ENCODE measurements around a stretch of chr18.

GRCh38 chr18:5515210-5515509 is 28.6 kb downstream of the EPB41L3 start:
- PRO-cap, 2 experiments: no peak in any of the 2 experiments

- PRO-cap, 2 experiments: no peak in any of the 2 experiments
These were observed 22.6 kb downstream of the EPB41L3 start for GRCh38 chr18:5521194-5521698.

- PRO-cap, 2 experiments: no peak in any of the 2 experiments
These were observed 869 bp downstream of the TMEM200C start for GRCh38 chr18:5894350-5894955.

- PRO-cap, 2 experiments: no peak in any of the 2 experiments
These were observed 103.5 kb upstream of the TMEM200C start for GRCh38 chr18:5998618-5999406.

GRCh38 chr18:6362598-6362797 is 52.2 kb downstream of the L3MBTL4 start:
- PRO-cap, 2 experiments: no peak in any of the 2 experiments

GRCh38 chr18:6362860-6363059 is 52.0 kb downstream of the L3MBTL4 start:
- PRO-cap, 2 experiments: no peak in any of the 2 experiments

- PRO-cap, 2 experiments: no peak in any of the 2 experiments
These were observed 79.4 kb downstream of the LAMA1 start for GRCh38 chr18:7037817-7038940.

- PRO-cap, 2 experiments: no peak in any of the 2 experiments
These were observed 59.3 kb downstream of the LRRC30 start for GRCh38 chr18:7290191-7290569.

DNA sequence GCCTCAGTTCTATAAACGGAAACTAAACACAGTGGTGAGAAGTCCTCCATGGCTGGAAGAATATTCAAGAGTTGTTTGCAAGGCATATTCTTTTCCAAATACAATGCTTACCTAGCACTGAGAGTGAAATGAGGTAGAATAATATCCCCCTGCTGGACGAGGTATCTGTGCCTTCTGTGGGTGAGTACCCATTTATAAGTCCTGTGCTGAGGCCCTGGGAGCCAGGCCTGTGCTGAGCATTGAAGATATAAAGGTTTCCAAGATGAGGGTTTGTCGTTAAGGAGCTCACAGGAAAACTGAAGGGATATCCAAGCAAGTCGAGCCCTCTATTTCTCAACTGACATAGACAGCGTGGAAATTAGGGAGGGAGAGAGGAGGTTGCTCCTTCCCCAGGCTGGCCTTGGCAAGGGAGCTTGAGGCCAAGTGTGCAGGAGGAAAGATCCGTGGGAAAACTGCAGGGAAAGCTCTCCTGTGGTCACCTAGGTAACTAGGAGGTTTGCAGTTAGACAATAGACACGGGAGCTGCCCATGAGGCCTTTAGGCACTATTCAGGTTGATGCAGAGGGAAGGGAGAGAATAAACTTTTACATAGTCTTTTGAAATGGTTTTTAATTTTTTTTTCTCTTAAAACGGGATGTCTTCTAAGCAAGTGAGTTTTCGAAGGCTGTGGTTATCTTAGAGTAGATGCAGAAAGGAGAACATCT is 17.7 kb downstream of the PTPRM start:
- PRO-cap, 2 experiments: no peak in any of the 2 experiments

DNA sequence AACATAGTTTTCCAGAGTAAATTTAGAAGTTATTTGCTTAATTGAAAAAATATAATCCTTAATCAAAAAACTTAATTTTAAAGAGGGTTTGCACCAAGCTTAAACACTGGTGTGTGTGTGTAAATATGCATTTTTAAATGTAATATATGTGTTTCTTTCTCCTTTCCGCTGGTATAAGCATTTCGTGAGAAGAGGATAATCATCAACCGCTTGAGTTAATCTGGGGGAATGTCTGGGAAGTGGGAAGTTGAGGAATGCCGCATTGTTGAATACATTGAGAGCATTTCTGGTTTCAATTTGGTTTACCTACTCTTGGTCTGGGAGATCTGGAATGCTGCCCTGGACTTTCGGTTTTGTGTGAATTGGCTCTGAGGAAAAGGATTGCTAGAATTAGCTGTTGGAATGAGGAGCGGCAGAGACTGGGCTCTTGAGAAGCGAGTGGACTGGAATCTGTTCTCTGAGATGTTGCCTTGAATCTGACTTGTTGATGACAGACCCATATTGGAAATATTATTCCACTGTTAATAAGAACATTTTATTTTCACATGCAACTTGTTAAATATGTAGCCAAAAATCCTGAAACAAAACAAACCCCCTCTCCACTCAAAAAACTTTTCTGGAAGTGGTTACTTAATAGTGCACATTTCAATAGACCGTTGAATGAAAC is 50.6 kb downstream of the PTPRM start:
- PRO-cap, 2 experiments: no peak in any of the 2 experiments

- PRO-cap, 2 experiments: no peak in any of the 2 experiments
These were observed 62.9 kb downstream of the PTPRM start for GRCh38 chr18:7629875-7630619.

DNA sequence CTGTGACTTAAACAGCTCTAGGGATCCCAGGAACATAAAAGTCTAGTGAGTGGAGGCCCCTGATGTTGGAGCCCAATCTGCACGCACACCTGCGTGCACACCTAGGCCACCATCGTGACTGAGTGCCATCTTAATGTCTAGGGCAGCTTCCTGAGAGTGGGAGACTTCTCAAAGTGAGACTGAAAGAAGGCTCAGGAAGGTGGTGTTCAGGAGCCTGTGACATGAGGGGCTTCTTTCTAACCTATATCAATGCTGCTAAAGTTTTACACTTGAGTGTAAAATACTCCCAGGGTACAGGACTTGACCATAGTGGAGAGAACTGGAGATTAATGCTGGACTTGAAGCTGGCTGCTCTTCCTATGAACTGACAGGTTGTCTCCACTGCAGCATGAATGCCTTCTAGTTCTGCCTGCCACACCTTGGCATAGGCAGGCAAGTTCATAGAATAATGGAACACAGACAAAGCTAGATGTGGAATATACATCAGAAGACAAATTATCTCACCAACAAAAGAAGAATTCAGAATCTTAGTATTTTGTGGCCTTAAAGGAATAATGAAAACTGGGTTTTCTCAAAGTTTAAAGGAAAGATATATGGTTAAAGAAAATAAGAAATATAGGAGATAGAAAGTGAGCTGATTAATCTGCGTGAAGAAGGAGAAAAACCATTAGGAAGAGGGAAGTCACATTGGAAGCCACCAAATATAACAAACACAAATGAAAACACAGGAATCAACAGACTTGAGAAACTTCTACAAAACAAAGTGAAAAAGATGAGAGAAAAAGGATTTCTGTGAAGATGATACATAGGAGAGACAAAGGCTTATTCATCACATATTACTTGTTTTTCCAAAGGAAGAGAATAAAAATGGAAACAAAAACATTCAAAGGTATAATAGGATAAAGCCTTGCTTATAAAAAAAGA is 106.0 kb downstream of the PTPRM start:
- PRO-cap, 2 experiments: no peak in any of the 2 experiments

- PRO-cap, 2 experiments: no peak in any of the 2 experiments
These were observed 142.0 kb downstream of the PTPRM start for GRCh38 chr18:7709107-7709552.

DNA sequence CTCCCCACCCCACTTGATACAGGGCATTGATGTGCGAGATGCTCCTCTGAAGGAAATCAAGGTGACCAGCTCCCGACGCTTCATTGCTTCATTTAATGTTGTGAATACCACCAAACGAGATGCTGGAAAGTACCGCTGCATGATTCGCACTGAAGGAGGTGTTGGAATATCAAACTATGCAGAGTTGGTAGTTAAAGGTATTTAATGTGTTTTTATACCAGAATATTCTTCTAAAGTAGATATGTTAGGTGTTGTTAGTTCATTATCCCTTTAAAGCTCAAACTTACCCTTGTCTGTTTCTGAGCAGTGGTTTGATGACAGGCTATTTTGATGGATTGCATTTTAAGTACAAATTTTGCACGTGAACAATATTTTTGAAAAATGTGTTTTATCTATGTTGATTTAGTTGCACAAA is 382.1 kb downstream of the PTPRM start:
- PRO-cap, 2 experiments: no peak in any of the 2 experiments

DNA sequence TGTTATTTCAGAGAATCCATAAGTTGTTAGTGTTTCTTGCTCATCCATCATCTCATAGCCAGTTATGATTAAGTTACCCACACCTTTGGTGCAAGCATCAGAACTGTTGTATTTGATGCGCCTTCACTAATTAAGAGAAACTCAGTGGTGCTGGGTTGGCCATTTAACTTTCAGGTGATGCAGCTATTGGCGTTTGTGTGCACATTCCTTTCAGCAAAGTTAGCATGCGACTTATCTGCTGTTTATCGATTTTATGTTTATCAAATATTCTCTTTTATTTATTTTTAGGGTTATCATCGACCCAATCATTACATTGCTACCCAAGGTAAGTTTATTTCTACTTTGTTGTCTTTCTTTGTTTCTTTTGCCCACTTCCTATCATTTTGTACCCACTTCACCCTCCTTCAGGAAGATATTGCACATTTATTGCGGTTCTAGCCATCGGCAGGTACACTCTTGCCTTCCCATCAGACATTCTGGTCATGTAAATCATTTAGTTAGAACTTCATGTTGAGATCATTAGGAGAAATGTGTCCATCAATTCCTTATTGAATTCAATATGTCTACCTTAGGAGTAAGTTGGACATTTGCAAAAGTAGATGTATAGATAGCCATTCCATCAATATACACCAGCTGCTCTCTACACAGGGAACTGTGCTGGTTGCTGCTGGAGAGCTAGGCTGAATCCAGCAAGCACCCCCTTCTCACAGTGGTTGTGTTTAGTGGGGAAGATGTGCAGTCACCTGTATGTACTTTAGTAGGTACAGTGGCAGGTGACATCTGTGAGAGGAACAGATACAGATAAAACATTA is 290.1 kb upstream of the RAB12 start:
- PRO-cap, 2 experiments: no peak in any of the 2 experiments

DNA sequence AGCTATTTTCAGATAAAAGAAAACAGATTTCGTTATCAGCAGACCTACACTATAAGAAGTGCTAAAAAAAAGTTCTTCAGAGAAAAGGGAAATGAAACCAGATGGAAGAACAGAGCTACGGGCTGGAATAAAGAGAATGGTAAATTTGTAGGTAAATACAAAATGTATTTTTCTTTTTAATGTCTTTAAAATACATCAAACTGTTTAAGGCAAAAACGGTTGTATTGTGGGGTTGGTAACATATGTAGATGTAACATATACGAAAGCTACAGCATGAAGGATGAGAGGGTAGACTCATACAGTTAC is 5.5 kb upstream of the RAB12 start:
- PRO-cap, 2 experiments: no peak in any of the 2 experiments

DNA sequence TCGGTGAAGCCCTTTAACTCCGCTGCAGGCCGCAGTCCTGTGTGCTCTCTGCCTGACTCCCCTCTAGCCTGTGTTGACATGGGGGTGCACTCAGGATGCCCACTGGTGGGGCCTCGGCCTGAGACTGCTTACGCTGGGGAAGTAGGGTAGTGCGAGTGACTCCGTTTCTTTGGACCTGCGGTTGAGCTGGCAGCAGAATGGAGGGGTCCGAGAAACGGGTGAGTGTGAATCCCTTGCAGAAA is 5.7 kb downstream of the RAB12 start:
- PRO-cap, 2 experiments: no peak in any of the 2 experiments

DNA sequence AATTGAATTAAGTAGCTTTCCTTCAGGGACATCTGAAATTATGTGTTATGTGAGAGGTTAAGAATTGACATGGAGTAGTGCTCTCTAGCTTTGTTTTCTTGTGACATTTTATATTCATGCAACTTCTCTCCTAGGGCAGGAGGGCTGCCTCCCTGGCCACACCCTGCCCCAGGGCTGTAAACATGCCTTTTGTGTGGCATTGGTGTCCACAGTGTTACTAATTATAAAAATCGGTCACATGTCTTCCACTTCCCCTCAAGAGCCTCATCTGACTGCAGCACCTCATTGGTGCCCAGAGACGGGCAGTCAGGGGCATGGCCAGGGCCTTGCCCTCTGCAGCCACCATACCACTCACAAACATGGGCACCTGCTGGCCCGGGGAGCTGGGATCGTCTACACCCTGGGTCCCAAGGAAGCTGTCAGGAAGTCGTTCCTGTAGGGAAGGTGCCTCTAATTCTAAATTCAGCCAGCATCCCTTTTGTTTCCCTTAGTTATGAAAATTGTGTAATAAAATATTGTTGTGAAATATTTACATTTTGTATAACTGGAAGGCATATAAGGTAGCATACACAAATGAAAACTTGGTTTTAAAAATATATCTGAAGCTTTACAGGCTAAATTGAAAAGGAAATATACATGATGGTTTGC is 14.6 kb downstream of the RAB12 start:
- PRO-cap, 2 experiments: no peak in any of the 2 experiments

GRCh38 chr18:8640042-8640302 is 30.7 kb downstream of the RAB12 start:
- PRO-cap, 2 experiments: no peak in any of the 2 experiments

DNA sequence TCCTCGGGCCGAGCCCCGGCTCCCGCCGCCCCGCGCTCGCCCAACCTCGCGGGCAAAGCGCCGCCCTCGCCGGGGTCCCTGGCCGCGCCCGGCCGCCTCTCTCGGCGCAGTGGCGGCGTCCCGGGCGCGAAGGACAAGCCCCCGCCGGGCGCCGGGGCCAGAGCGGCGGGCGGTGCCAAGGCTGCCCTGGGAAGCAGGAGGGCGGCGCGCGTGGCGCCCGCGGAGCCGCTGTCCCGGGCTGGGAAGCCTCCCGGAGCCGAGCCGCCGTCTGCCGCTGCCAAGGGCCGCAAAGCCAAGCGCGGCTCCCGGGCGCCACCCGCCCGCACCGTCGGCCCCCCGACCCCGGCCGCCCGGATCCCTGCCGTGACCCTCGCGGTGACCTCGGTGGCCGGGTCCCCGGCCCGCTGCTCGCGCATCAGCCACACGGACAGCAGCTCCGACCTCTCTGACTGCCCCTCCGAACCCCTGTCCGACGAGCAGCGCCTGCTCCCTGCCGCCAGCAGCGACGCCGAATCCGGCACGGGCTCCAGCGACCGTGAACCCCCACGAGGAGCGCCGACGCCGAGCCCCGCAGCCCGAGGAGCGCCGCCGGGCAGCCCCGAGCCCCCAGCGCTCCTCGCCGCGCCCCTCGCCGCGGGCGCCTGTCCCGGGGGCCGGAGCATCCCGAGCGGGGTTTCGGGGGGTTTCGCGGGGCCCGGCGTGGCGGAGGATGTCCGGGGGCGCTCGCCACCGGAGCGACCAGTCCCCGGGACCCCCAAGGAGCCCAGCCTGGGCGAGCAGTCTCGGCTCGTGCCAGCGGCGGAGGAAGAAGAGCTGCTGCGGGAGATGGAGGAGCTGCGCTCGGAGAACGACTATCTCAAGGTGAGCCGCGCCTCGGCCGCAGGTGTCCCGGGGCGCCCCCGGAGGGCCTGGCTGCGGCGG is 757 bp downstream of the MTCL1 start:
- PRO-cap, 2 experiments: peak in 1 of 2 experiments; most common plus-strand start position 850 of the sequence (in 1); most common minus-strand start position 501 of the sequence (in 1)

All from Colon Carcinoma Metastatic in the Brain (tissue), 2 donors.